A375 (cell line): ENCODE measurements around a stretch of chr14.

- RAMPAGE, long total RNA = no peak
These were observed 17.6 kb downstream of the CCDC88C start for GRCh38 chr14:91399910-91400482.

- RAMPAGE, long total RNA = no peak
These were observed 10.3 kb downstream of the CCDC88C start for GRCh38 chr14:91407268-91407729.

DNA sequence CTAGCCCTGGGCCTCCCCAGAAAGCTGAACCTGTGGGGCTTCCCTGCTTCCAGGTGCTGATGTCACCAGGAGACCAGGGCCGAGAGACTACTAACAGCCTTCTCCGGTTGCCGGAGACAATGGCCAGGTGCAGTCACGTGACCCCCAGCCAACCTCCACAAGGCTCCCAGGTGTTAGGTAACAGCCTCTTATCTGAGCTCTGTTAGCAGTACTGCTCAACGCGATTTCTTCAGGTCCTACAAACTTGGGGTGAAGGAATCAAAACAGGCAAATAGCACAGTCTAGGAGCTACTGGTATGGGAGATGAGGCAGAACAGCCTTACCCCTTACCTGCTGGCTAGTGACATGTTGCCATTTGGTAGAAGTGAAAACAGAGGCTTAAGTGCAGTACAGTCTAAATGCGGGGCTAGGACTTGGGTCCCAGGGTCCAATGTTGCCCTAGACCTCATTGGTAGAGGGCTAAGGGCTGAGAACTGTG is 3.9 kb downstream of the CCDC88C start:
- RAMPAGE, long total RNA = no peak

- RAMPAGE, long total RNA = no peak
These were observed 26.7 kb downstream of the PPP4R3A start for GRCh38 chr14:91483170-91483971.

- RAMPAGE, long total RNA = no peak
These were observed 24.8 kb downstream of the PPP4R3A start for GRCh38 chr14:91485180-91485808.

- RAMPAGE, long total RNA = no peak
These were observed 759 bp upstream of the PPP4R3A start for GRCh38 chr14:91510964-91511174.

DNA sequence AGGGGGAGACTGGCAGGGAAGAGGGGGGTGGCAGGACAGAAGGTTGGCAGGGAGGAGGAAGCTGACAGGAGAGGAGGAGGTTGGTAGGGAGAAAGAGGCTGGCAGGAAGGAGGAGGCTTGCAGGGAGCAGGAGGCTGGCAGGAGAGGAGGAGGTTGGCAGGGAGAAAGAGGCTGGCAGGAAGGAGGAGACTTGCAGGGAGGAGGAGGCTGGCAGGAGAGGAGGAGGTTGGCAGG is 63.5 kb upstream of the PPP4R3A start:
- RAMPAGE, long total RNA = no peak

- RAMPAGE, long total RNA = no peak
These were observed 68.6 kb upstream of the PPP4R3A start for GRCh38 chr14:91578631-91579143.

- RAMPAGE, long total RNA = no peak
These were observed 76.8 kb downstream of the CATSPERB start for GRCh38 chr14:91655172-91655402.

- RAMPAGE, long total RNA = no peak
These were observed 36.3 kb downstream of the TRIP11 start for GRCh38 chr14:92003301-92004144.

DNA sequence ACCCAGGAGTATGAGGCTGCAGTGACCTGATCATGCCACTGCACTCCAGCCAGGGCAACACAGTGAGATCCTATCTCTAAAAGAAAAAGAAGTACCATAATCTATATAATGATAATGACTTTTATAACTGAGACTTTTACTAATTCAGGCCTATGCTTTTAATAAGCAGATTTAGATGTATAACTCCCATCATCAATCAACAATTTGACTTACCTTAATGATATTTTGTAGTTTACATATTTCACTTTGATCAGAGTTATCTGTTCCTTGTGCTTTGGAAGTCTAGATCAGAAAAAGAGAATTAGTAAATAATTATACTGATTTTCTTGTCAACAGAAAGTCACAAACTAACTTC is 22.4 kb downstream of the TRIP11 start:
- RAMPAGE, long total RNA = no peak

- RAMPAGE, long total RNA = no peak
These were observed 7.5 kb upstream of the ATXN3 start for GRCh38 chr14:92113841-92114387.

DNA sequence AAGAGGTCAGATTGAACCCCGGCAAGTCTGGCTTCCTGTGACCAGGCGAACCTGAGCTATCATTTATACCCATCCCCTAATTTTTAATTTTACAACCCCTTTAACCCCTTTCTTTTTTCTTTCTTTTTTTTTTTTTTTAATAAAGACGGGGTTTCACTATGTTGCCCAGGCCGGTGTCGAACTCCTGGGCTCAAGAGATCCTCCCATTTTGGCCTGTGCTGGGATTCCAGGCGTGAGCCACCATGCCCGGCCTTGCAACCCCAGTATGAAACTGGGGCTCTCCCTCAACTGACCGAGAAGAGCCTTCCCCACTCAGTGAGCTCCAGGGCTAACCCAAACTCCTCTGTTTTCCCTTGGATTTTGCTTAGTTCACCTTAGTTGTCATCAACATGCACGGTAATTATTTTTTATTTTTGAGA is 971 bp downstream of the CPSF2 start:
- RAMPAGE, long total RNA = no peak

DNA sequence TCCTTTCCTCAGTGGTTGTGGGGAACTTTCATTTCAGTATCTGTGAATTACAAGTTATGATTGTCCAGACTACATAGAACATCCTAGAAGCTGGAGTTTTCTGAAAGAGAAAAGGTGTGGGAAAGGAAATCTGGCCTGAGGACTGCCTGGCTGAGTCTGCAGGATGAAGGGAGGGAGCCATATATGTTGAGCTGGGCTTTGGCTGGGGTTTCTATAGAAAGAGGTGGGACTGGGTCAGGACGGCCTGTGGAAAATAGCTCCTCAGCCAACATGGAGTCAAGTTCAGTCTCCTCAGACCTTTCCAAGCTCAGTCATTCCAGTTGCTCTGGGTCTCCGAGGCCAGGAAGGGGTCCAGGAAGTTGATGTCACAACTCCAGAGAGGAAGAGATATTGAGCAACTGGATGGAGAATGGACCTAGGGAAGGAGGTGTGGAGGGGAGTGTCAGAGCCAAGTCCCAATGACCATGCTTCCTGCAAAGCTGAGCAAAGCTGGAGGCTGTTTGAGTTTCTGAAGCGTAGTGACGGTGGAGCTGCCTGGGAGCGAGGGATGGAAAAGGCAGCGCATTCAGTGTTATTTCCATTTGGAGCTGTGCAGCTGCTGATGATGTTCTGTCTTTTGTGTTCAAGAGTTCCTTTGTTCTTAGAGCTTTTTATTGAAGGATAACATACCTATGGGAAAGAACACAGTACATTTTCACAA is 86.0 kb downstream of the SLC24A4 start:
- RAMPAGE, long total RNA = no peak

DNA sequence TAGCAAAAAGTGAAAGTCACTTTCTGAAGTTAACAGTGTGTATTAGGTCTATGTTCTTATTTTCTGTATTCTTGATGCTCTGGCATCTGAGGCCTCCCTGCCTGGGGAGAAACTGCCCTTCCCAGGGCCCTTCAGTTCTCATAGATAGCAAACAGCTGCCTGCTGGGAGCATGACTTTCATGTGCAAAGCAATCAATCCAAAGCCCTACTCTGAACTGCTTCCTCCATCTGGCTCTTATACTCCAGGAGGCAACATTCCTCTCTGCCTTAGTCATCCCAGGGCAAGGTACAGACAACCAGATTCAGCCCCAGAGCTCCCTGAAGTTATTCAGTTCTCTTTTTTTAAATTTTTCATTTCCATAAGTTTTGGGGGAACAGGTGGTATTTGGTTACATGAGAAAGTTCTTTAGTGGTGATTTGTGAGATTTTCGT is 41.7 kb upstream of the RIN3 start:
- RAMPAGE, long total RNA = no peak

GRCh38 chr14:92473581-92474056 is 40.0 kb upstream of the RIN3 start:
- RAMPAGE, long total RNA = no peak

DNA sequence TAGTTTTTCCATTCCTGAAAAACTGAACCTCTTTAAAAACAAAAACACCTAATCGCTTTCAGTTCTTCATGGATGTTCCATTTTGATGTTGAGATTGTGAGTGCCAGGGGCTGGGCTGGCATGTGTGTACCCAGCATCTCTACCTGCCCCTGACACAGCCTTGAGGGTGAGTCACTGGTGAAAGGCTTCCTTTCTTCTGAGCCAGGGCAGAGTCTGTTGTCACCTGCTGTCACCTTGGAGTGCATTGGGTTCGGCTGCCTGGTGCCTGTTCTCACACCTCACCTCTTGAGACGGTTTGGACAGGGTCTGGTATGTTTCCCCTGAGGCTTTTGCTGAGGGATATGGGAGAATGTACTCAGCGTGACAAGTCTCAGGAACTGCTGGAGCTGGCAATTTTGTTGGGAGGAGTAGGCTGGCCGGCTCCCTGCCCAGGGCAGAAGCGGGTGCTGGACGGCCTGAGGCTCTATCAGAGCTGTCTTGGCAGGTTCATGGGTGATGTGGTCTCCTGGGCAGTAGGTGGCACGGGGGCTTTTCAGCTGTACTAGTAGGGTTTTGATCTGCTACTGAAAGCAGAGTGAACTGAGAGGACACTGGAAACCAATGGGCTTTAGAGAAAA is 95.7 kb downstream of the RIN3 start:
- RAMPAGE, long total RNA = no peak

DNA sequence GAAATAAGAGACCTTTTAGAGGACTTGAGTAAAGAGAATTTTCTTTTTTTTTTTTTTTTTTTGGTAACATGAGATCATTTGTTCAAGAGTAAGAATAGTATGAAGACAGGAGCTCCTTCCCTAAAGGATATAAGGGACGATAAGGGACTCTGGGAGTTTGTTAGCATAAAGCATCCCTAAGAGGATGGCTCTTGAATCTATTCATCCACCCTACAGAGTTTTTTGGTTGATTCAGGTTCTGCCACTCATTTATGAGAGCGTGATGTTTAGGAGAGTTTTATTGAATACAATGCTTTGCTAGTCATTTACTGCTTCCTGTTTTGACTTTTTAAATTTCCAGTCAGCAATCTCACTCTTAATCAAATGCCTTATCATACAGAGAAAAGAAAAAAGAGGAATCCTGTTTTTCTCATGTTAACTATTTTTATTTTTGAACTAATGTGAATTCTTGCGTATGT is 21.9 kb upstream of the LGMN start:
- RAMPAGE, long total RNA = no peak

DNA sequence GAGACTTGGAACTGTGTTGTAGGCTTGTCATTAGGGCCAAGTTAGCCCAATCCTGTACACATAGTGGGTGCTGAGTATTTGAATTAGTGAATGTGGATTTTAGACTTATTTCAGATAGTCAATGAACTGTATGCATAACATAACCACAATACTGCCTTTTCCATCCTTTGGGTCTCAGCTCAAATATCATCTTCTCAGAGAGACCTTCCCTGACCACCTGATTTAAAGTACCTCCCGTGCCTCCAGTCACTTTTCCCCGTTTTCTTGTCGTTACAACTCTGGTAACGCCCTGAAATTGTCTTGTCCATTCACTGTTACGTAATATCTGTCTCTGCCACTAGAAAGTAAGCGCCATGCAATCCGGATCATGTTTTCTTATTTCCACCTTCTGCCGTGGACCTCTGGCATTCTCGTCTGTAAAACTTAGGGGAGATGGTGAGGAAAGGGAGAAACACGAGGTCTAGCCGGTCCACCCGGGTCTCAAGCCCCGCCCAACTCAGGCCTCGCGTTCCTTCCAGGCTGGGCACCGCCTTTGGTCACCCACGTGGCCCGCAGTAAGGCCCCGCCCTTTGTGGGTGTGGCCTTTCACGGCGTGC is 498 bp upstream of the GOLGA5 start:
- RAMPAGE, long total RNA = no peak

DNA sequence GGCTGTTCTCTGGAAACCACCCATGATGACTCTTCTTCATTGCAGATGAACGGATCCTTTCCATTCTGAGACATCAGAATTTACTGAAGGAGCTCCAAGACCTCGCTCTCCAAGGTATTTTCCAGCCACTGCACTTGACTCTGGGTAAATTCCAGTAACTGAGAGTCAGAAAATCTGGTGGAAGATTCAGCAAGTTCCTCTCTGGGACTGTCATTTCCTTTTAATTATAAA is 4.5 kb downstream of the CHGA start:
- RAMPAGE, long total RNA = no peak